Mesenchymal stem cell of adipose (primary cell): ENCODE measurements around the gene LNPK.

DNA sequence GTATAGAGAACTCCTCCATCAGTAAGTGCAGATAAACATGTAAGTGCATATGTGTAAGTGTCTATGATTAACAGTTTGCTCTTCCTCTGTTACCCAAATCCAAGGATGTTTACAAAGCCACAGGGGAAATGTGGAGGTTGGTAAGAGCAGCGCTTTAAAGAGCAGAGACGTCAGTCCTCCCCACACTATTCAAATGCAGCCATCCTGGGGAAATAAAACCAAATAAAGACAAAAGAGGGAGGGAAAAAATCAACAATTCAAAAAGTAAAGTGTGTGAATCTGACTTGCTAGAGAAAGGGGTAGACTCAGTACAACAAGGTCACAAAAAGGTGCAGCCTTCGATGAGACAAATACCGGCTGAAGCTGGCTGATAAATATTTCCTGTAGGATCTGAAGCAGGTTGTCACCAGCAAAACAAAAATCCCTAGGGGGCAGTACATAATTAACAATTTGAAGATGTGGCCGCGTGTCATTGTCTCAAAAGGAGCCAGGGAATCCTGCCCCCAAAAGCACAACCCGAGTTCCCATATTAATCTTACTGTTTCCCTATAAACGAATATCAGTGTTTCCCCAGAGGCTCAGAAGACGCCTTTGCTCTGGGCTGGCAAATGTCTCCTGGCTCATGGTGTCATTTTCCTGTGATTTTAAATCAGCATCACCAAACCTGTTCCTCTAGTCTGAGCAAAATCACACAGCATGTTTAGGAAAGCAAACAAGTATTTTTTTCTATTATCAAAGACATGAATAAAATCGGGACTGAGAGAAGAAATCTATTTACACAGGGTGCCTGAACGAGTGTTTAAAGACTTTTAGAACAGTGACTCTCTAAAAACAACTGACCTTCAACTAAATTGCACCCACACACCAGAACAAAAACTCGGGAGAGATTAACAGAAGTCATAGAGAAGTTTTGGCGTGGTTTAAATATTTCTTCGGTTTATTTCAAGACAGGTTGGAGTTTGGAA lies 216.7 kb downstream of the CDCA7 start:
- CAGE, long polyA plus RNA: no peak

DNA sequence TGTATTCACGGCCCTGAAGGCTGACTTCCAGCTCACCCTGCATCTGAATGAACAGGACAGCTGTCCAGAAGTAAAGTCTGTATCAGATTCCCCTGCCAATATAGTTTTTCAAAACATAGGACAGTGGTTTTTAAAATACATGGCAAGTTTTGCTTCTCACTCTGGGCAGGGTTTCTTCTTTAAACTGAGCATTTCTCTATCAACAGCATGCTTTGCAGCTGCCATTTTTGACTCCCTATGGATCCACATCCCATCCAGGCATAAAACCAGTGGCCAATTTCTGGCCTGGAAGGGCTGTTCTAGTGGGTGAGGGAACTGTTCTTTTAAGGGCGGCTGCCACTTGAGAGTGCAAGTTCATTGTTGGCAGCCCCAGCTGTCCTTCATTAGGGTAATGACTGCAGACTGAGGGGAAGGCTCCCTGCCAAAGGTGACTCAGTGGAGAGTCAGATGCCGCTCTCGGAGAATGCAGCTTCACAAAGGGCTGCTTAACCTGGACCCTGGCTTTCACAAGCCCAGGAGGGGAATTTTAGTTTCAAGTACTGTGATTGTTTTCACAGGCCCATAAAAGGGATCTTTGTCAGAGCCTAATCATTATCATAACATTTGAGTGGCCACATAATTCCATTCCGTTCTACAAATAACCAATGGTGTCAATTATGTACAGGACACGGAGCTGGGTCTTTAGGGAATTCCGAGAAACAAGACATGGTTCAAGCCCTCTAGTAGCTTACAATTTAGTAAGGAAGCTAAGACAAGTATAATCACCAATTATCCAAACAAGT lies 235.6 kb downstream of the CDCA7 start:
- CAGE, long polyA plus RNA: no peak

DNA sequence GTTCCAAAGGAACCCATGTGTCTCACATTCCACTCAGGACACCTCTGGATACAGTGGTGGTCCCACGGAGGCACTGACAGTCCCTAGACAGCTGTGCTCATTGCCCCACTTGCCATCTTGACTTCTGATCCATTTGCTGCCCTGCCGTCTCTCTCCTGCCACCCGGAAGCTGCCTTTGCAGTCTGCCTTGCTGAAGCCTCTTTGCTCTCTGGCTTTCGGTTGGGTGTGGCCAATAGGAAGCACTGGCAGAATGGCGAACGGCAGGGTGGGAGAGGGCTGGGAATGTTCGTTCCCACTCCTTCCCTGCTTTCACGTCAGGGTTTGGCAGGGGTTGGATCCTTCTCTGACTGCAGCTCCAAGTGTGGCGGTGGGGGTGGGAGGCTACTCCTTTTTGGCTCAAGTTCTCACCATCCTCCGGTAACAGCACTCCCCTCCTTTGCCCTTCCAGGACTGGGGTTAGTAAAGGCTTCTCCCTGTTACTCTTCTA lies 299.5 kb downstream of the CDCA7 start:
- CAGE, long polyA plus RNA: no peak

- CAGE, long polyA plus RNA: no peak
Observed at GRCh38 chr2:173854889-173855311, 110.3 kb downstream of the SP3 start.

- CAGE, long polyA plus RNA: no peak
Observed at GRCh38 chr2:173927597-173928359, 37.4 kb downstream of the SP3 start.

GRCh38 chr2:173955350-173956324 lies 9.5 kb downstream of the SP3 start:
- CAGE, long polyA plus RNA: no peak

GRCh38 chr2:173991880-173992570 lies 26.9 kb upstream of the SP3 start:
- CAGE, long polyA plus RNA: no peak

- CAGE, long polyA plus RNA: no peak
Observed at GRCh38 chr2:174619688-174620118, 22.1 kb upstream of the WIPF1 start.

DNA sequence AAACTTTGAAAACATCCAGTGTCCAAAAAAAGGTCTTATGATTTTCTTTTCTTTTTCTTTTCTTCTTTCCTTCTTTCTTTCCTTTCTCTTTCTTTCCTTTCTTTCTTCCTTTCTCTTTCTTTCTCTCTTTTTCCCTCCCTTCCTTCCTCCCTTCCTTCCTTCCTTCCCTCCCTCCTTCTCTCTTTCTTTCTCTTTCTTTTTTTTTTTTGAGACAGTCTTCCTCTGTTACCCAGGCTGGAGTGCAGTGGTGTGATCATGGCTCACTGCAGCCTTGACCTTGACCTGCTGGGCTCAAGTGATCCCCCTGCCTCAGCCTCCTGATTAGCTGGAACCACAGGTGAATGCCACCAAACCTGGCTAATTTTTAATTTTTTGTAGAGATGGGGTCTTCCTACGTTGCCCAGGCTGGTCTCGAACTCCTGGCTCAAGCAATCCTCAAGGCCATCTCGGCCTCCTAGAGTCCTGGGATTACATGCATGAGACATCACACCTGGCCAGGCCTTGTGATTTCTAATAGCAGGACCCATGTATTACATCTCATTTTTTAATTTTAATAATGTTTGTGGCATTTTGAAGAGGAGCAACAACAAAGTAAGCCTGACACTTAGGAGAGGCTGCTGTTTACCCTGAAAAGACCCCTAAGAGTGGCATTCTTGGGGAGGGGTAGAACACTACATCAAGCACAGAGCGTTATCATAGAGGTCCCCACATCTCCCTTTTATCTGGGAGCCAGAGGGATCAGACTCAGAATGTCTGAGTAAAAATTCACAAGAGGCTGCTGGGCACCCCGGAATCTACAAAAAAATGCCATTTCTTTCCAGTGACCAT lies 30.0 kb upstream of the WIPF1 start:
- CAGE, long polyA plus RNA: no peak

DNA sequence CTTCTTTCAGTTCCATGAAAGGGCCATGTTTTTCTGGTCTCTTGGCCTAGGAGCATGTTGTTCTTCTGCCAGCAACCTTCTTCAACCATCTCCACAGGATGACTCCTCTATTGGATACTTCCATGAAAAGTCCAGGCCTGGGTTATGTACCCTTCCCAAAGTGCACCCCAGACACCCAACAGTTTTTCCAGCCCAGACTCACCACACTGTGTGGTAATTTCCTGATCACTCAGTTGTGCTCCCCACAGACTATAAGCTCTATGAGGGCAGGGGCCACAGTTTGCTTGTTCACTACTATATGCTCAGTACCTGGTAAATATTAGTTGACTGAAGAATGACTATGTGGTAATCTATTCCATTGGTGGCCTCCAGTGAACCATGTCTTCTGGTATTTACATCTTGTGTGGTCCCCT lies 58.0 kb upstream of the WIPF1 start:
- CAGE, long polyA plus RNA: no peak

DNA sequence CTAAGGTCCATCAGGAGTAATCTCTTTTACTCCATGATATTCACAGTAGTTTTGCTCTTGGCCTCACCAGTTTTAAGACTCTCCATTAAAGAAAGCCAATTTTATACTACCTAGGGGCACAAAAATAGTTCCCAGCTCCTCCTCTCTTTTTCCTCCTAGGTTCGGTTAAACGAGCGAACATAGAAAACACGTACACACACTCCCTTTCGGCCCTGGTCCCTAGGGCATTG lies 1.0 kb downstream of the ATF2 start:
- CAGE, long polyA plus RNA: no peak

GRCh38 chr2:175958106-175958387 lies 44.0 kb downstream of the LNPK start:
- CAGE, long polyA plus RNA: no peak

DNA sequence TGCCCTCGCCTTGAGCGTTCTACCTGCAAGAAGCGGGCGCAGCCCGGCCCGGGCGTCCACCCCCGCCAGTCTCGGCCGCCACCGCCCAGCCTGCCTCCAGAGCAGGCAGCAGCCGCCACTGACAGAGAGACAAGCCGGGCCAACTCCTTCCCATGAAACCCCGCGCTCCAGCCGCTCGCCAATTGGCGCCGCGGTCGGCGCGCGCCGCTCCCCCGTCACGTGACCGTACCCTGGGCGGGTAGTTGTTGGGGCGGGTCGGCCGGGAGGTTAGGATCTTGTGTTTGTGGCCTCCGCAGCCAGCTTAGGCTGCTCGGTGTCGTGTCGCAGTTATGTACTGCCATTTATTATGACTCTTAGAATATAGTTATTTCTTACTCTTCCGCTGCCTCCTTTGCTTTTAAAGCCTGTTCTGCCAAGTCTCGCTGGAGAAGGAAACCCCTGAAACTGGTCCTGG lies at the start of gene LNPK:
Gene LNPK (minus strand): TSS at position 131 of the 454 bp plus-strand sequence.
- CAGE, long polyA plus RNA: no peak

GRCh38 chr2:176124351-176125328 lies 2.1 kb downstream of the HOXD9 start:
- CAGE, long polyA plus RNA: no peak

DNA sequence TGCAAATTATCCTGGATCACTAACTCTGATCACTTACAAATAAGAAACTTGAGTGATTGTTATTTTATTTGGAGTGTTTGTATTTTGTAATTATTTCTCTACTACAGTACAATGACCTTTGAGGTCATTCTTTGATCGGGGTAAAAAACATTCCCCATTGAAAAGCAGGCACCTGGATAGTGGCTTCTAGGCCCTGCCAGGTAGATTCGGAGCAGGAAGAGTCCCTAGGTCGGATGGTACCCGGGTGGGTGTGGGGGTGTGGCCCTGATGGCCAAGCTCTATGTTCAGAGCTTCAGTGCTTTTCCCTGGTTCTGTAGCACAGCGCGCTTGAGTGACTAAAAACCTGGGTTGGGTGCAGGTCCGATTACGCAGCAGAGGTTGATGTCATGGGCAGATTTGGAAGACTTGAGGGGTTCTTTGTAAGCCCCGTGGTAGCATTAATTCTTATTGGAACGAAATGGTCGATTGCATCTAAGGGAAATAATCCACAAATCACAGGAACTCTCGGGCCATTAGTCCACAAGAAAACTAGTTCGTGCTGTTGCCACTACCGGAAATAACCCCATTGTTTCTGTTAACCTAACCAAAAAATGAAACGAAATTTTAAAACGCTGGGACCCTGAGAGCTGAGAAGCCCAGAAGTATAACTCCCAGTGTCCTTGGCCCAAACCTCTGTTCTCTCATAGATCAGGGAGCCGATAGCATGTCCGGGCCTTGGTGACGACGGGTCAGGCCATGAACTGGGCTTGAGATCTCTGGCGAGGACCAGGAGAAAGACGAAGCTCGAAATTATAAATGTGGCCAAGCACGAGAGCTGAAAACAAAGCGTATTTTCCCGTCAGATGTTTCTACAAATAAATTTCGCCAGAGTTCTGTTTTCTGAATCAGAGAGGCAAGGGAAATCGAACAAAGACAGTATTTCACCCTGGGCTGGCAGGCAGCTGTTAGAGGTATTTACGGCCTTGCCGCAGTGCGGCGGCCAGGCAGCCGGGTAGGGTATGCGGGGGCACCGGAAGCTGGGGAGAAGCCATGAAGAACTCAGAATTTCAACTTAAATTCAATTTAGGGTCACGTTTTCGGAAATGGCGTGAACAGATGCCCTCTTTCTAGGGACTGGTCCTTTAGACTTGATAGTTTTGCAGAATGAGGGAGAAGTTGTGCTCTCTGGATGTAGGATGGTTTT lies 9.2 kb downstream of the HOXD8 start:
- CAGE, long polyA plus RNA: no peak

GRCh38 chr2:176157417-176158418 lies 611 bp downstream of the HOXD3 start:
- CAGE, long polyA plus RNA: no peak

DNA sequence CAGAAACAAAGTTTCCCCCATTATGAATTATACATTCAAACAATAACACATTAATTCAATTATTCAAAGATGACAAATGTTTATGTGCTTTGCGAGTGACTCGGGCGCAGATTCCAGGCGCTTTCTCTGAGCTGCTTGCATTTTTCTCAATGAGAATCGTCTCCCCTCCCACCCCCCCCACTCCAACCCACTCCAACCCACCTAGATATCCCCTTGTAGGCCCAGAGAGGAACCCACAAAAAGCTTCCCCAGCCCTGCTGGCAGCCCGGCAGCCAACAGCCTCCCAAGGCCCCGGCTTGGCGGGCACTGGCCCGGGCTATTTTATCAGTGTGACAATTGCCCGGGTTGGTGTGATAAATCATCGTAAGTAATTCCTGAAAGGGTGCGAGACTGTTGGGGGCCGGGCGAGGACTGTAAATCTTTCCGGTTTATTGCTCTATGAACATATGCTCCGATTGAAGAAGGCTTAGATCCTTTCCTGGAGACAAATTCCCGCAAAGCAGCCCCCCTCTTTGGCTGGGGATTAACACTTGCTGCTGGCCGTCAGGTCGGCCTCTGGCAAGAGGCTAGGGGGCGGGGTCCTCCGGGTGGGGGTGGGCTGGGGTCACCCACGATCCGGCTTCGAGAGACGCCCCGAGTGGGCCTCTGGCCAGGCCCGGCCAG lies 1.7 kb downstream of the HOXD3 start:
- CAGE, long polyA plus RNA: no peak

DNA sequence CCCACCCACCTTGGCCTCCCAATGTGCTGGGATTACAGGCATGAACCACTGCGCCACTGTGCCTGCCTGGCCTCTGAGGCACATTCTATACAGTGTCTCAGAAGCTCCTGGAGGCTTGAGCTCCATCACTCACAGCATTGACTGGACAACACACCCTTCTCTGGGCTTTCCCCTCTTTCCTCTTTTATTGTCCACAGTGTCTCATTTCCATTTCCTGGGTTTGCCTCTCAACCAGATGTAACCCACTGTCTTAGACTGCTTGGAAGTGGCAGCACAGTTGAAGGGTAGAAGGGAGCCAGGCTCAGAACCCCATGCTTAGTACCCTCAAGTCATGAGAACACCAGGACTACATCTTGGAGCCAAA lies 208.1 kb downstream of the MTX2 start:
- CAGE, long polyA plus RNA: no peak

- CAGE, long polyA plus RNA: no peak
Observed at GRCh38 chr2:176553424-176554712, 284.6 kb downstream of the MTX2 start.

- CAGE, long polyA plus RNA: no peak
Observed at GRCh38 chr2:176743866-176744484, 468.6 kb upstream of the HNRNPA3 start.